AG10803 (cell line): ENCODE results near the gene AVPI1.

DNA sequence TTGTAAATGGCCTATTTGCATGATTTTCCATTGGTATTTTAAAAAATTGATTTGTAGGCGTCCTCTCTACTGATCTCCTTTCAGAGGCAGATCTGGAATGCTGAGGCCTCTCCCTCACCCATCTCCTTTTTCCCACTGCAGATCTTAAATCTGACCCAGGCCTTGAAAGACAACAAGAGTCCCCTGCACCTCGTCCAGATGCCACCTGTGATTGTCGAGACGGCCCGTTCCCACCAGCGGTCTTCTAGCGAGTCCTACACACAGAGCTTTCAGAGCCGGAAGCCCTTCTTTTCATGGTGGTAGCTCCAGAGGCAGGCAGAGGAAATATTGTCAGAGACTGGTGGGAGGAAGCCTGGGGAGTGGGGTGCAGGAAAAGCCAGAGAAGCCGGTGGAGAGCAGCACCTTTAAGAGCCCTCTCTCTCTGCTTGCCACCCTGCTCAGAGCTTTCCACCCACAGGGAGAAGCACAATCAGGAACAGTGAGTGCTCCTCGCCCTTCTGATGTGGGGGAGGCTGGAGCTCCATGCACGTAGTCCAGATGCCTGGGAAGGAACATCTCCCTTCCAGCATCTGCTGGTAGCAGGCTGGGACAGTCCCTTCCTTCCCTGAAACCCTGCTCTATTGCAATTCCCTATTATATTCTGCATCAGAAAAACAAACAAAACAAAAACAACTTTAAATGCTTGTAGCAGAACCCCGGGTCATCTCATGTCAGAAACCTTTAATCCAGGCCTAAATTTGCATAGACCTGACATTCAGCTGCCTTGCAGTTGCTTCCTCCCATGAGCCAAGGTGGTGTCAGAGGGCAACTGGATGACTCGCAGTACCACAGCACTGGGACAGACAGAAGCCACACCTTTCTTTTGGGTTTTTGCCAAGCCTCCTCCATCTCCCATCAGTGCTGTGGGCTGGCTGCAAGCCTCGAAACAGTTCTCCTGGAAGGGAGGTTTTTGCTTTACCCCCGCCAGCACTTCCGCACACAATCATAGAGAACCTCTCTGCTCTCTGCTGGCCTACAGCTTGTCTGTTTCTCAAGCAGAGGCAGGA, 13.3 kb downstream of the AVPI1 start:
- RRBS: 90% methylated on average over 1 of the region's 16 CpGs

DNA sequence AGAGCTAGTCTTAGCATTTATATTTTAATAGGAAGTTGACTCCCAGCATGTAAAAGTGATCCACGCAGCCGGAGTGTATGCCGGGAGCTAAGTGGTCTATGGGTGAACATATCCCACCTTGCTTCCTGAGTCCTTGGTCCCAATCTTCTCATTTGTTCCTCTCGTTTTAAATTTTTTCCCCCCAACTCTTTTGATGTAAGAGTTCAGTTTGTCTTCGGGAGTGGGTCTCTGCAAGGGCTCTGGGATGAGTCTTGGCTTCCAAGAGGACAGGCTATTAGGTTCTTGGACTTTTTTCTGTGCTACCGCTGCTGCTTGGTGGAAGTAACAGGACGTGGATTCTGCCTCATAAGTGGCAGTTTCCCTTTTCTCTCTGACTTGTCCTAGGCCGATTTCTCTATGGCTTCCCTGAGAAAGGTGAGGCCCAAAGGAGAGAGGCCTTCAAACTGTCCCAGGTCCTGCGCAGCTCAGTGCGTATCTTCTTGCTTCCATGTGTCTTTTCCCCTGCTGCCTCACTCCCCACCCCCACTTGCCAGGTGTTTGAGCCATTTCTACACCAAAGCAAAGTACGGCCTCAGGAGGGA, 12.5 kb downstream of the AVPI1 start:
- RRBS: no CpG with 5 or more reads among the region's 11 CpGs

GRCh38 chr10:97682520-97683194, 4.4 kb downstream of the AVPI1 start:
- RRBS: no CpG with 5 or more reads among the region's 6 CpGs

DNA sequence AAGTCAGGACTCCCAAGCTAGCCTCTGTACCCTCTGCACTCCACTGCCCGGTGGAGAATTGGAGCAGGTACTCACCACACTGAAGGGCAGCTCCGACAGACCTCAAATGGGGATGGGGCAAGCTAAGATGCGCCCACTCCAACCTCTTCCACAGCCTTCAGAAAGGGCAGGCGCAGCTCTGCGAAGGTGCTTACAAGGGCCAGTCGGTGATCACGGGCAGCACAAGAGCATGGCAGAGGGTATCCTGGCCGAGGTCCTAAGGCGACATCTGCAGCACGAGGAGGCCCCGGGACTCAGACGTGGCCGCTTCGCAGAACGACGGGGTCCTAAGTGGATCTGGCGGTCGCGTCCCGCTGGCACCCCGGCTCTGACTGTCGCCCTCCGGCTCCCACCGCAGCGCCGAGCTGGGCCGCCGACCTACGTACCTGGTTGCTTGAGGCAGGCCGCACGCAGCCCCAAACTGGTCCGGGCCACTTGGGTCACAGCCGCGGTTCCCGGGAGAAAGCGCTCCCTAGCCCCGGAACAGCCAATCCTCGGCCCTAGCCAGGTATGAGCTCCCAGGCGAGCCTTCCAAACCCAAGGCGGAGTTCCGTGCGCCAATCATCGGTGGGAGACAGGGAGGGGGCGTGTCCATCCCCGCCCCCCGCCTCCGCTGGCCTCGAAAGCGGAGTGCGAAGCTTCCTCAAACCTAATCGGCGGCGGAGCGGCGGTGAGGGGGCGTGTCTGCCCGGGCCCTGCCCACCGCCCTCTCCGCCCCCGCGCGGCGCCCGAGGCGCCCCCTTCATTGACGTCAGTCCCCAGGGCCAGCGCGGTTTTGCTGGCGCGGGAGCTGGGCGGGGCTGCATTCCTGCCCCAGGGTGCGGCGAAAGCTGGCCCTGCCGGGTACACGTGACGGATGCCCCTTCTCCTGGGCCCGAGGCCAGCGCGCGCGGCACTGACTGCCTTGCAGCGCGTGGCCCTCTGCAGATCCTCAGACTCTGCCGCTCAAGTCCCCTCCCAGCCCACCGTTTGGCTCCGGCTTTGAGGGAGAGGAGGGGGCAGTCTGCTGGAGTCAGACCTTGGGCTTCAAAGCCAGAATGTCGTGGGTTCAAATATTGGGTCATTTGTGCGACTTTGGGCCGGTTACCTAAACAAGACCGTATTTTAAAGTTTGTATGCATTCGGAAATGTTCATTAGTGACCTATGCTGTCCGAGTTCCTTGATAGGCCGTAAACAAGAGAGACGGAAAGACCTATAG, at the start of gene AVPI1:
Gene AVPI1, minus strand, starts transcription at position 551 of the 1,238 bp plus-strand sequence.
- RRBS: 1% methylated on average over 23 of the region's 94 CpGs

DNA sequence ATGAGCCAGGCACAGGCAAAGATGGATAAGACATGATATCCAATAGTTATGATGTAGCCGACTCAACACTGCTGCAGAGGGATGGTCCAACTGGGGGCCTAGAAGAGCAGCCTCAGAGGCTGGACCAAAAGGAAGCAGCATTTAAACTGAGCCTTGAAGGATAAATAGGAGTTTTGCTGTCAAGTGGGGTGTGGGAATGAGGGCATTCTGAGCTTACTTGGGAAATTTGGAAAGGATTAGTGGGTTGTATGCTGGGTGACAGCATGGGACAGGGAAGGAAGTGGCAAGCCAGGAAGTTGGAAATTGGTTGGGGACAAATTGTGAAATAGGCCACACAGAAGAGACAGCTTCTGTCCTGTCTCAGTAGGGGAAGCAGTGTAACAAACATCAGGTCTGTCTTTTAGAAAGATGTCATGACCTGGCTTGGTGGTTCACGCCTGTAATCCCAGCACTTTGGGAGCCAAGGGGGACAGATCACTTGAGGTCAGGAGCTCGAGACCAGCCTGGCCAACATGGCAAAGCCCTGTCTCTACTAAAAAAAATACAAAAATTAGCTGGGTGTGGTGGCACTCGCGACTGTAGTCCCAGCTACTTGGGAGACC, 1.4 kb upstream of the MARVELD1 start:
- RRBS: no CpG with 5 or more reads among the region's 5 CpGs

- RRBS: no CpG with 5 or more reads among the region's 10 CpGs
Observed at GRCh38 chr10:97718581-97719303, 5.2 kb downstream of the MARVELD1 start.

- RRBS: no CpG with 5 or more reads among the region's 7 CpGs
Observed at GRCh38 chr10:97724211-97725054, 10.9 kb downstream of the MARVELD1 start.

GRCh38 chr10:97738434-97738906, 1.5 kb downstream of the ZFYVE27 start:
- RRBS: no CpG with 5 or more reads among the region's 9 CpGs

- RRBS: 56% methylated on average over 5 of the region's 12 CpGs
Observed at GRCh38 chr10:97781783-97782327, 10.1 kb upstream of the SFRP5 start.

DNA sequence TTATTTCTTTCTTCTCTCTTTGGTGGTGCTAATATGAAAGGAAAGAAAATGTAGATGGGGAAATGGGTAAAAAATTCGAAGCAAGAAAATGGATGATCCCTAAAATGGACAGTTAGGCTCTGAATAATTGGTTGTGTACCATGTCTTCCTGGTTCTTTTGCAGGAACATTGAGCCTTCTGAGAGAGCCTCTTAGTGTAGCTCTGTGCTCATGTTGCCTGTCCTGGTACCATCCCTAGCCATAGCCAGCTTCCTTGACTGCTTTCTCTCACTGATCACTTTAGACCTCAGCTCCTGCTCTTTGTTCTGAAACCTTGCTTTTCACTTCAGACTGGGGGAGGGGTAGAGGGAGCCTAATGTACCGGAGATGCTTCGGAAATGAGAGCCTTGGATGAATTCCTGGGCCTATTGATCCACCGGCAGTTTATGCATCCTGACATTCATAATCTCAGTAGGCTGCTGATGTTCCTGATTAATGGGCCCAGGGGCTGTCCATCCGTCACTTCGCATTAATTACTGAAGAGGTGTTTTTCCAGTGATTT, 38.7 kb downstream of the R3HCC1L start:
- RRBS: no CpG with 5 or more reads among the region's 6 CpGs

DNA sequence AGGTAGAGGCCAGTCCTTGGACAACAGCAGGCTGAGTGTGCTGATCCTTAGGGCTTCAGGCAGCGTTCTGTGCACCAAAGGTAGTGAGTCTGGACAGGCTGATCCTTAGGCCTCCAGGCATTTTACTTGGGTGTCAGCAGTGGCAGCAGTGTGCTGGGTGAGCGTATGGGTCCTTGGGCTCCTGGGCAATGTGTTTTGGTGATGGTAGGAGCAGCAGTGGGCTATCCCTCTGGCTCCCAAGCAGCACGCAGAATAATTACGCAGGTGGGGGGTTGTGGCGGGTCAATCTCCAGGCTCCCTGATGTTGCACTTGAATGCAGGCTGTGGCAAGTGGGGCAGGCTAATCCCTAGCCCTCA, 44.3 kb downstream of the LOXL4 start:
- RRBS: no CpG with 5 or more reads among the region's 5 CpGs

GRCh38 chr10:98457753-98458235, 11.1 kb upstream of the HPS1 start:
- RRBS: no CpG with 5 or more reads among the region's 11 CpGs

DNA sequence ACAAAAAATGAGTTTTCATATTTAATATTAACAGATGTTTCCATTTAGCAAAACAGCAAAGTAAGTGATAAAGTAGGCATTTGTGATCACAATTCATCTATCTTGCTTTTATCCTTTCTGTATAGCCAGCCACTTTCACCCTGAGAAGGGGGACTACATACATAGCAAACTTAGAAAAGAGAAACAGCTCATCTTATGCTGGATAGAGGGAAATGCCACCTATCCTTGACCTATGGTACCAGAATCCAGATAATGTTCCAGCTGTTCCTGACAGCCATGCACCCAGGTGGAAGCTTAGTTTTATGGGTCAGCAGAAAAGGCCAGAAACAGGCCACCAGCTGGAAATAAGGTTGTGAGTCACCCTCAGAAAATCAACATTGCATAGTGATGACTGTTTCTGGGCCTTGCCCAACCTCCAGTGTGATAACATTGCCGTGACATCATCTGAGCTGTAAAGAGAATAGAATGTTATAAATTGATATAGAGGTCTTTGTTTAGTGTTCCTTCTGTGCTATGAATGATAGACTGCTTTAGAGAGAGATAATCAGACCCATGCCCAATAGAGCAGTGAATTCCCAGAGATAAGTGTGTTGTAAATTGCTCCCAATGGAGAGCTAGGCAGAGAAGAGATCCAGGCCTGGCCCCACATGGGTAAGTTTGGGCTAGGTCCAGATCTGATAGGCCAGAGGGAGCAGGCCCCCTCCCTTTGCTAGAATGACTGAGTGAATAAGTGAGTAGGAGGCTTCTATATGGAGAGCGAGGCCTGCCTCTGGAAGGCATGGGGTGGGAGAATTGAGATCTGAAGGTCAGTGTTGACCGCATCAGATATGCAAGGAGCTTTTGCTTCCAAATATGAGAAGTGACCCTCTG, 14.1 kb upstream of the HPS1 start:
- RRBS: no CpG with 5 or more reads among the region's 3 CpGs

DNA sequence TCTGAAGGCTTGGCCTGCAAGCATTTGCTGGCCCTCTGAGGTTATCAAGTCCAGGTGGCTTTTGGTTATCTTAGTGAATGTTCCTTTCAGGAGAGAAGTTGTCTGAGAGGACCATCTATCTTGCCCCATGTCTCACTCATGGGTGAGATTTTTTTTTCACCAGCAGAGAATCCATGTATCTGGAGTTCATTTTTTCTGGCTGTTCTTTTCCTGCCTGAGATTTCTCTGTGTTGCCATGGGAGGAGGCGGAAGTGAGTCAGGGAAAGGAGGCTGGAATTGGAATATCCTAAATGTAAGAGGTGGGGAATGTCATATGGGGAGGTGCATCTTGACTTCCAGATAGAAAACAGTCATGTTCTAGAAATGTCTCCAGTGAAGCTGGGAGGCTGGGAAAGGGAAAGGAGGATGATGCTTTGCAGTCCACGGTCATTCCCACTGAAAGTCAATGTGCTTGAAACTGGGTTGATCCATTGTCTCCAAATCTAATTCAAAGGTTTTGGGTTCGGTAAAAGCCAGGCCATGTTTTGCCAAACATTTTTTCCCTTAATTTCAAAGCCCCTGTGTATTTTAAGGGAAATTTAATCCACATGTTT, 39.7 kb upstream of the HPS1 start:
- RRBS: no CpG with 5 or more reads among the region's 3 CpGs

DNA sequence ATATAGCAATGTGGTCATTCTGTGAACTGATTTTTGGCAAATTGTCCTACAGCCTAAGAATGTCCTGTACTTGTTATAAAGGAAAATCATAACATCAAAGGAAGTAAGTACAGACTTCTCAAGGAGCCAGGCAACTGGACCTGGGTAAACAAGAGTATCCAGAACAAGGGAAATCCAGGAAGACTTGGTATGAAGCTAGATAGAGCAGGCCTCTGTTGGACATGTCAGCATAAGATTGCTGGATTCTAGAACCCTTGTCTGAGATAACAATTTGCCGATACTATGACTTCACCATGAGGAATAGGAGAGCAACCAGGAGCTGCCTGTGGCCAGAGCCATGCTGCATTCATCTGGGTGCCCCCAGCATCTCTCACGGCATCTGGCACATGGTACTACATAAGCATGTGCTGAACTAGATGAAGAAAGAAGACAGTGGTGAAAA, 19.7 kb downstream of the GOT1 start:
- RRBS: no CpG with 5 or more reads among the region's 2 CpGs

DNA sequence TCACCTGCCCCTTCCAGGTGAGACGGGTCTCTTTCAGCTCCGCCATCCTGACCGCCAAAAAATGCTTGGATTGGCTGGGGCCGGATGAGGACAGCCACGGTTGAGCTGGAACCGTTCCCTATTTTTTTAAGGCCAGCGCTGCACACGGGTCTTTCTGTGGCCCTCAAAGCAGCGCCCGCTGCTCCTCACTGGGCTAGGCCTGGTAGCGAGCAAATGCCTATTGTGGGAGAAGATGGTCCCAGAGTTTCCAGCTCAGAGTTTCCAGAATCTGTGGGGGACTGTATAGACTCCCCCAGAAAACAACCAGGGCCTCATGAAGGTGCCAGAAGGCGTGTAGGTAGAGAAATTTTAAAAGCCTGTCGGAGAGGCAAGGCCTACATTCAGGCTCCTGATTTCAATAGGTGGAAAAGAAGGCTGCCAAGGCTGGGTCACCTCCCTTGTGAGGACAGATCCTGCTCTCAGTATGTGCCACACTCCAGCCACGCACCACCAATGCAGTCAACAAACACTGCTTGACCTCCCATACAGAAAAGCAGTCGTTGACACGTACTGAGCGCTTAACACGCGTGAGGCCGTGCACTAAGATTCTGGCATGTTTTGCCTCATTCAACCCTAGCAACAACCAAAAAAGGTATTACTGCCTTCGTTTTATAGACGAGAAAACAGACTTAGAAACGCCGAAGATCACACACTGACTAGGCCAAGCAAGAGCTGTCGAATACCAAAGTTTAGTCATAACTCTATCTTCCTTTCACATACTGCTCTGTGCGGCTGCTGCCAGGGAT, 1.1 kb upstream of the NKX2-3 start:
- RRBS: no CpG with 5 or more reads among the region's 26 CpGs

DNA sequence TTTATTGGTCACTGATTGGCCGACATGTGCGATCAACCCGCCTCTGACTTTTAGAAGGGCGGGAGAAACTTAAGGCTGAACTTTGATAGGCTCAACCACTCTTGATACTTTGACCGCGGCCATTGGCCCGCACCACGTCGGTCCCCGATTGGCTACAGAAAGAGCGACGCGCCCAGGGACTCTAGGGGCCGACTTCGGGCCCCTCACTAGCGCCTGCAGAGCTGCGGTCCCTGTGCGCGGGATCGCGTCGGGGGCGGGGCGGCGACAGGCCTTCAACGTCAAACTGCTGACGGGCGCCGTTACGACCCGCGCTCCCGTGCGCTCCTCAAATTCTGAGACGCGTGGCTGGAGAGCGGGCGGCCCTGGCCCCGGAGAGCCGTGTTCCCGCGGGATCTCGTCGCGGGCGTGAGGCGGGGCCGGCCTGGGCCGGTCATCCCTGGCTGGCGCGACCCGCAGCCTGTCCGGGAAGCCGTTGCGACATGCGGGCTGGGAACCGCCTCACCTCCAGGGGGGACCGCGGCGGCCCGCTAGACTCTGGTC, 471 bp upstream of the SLC25A28 start:
- RRBS: under 1% methylated on average over 18 of the region's 61 CpGs

GRCh38 chr10:99658446-99659122, 725 bp upstream of the ENTPD7 start:
- RRBS: no CpG with 5 or more reads among the region's 31 CpGs

DNA sequence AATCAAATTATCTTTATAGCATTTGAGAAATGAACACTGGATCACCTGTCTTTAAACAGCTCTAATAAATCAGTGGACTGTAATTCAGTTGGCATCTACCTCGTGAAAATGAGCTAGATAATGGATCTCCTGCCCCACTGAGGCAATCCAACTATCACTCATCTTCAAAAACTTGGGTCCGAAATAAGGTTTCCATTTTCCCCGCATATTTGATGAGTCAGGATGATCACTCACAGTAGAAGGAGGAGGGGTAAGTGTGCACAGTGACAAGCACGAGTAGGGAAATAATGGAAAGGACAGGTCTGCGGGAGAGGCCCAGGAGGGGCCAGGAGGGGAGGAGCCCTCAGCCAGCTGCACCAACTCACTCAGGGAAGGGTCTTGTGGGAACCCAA, 2.6 kb downstream of the ABCC2 start:
- RRBS: no CpG with 5 or more reads among the region's 5 CpGs

DNA sequence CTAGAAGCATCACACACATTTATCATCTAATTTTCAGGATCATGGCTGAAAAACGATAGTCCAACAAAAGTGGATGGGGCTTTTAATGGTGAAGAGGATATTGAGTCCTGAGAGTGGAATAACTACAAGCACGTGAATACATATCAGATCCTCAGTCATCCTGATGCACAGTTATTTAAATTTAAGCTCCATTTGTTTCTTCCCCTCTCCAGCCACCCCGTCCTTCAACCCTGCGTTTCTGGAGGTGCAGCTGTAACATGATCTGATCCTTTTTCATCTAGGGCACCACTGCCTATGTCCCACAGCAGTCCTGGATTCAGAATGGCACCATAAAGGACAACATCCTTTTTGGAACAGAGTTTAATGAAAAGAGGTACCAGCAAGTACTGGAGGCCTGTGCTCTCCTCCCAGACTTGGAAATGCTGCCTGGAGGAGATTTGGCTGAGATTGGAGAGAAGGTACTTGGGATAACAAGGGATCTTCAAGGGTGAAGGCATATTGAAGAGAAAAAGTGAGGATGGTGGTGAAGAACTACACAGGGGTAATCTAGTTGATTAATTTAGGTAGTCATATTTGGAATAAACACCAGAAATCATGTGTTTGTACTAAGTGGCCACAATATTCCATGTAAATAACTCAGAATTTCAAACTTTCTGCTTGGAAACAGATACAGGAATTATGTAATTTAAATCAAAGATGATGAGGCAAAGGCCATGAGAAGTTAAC, 34.8 kb downstream of the ABCC2 start:
- RRBS: no CpG with 5 or more reads among the region's 4 CpGs